Cardiac atrium fibroblast (primary cell): ENCODE measurements around a stretch of chr6.

DNA sequence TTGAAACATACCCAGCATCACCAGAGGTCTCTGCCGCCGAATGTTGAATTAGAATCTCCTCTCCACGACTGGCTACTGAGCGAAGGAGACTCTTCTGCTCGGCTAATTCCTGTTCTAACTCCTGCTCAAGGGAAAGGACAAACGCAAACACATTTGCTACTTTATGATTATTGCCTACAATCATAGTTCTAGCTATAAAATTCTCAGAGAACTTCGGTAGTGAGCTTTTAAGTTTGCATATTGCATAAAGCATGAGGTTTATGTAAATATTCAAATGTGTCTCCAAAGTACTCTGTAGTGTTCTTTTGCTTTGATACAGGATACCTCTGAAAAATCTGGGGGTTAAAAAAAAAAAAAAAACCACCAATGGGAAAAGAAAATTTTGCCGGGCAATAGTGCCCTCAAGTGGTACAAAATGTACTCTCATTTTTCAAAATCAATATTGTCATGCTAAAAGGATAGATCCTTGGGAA is 369.1 kb downstream of the SYNE1 start:
- RAMPAGE, long total RNA = no peak

GRCh38 chr6:152378791-152379136 is 258.4 kb downstream of the SYNE1 start:
- RAMPAGE, long total RNA = no peak

DNA sequence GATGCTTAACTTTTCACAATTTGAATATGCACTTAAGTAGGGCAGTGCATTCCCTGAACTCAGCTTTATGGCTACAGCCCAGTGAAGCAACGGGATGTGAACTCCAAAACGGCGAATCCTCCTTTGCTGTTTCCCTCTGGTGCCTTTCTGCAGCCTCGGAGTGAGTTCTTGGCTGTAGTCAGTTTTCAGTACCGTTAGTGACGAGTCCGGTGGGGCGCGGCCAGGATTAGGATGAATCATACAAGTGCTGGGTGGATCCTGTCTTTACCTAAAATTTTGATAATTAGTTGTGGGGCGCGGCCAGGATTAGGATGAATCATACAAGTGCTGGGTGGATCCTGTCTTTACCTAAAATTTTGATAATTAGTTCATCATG is 1.2 kb upstream of the FBXO5 start:
- RAMPAGE, long total RNA = no peak

- RAMPAGE, long total RNA = no peak
These were observed 182.9 kb upstream of the OPRM1 start for GRCh38 chr6:153856222-153856536.

DNA sequence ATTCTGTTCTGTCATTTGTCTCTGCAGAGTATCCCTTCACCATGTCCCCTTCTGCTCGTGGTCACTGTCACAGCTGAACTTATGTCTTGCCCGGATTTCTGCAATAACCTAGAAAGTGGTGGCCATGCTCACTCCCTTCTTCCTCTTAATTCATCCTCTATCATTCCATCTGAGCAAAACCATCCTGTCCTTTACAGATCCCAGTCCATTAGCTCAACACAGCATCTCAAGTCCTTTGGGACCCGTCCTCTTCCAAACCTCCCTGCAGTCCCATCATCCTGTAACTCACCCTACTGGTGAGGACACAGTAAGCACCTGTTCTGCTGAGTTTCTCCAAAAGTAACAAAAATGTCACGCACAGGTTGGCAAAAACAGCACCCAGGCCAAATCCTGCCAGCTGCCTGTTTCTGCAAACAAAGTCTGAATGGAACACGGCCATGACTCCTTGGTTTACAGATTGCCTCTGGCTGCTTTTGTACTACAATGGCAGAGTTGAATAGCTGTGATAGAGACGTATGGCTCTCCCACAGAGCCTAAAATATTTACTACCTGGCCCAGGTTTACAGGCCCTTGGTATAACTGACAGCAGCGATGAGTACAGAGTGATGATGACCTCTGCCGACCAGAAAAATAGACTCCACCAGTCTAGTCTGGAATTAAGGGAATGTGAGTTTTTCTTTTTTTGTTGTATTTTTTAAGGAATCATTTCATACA is 52.7 kb downstream of the CNKSR3 start:
- RAMPAGE, long total RNA = no peak

- RAMPAGE, long total RNA = no peak
These were observed 32.3 kb downstream of the CNKSR3 start for GRCh38 chr6:154477697-154479152.

- RAMPAGE, long total RNA = no peak
These were observed 38.4 kb downstream of the SCAF8 start for GRCh38 chr6:154771615-154772099.

- RAMPAGE, long total RNA = no peak
These were observed 75.0 kb downstream of the SCAF8 start for GRCh38 chr6:154807666-154809069.

DNA sequence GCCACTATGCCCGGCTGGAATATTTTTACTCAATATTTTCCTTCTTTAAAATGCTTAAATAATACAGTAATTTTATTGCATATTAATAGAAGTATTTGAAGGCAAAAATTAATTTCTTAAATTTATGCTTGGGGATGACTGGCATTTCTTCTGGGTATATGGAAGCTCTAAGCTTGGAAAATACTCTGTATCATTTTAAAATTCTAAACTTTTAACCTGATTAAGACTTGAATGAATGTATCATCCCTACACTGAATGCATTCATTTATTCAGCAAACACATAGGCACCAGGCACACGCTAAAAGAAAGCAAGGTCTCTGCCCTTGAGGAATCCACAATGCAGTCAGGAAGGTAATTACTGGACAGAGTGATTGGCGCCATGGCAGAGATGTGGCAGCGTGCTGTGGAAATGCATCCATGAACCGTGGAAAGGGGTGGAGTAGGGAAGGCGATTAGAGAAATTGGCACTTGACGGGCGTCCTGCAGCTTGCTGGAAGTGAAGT is 122.8 kb upstream of the TIAM2 start:
- RAMPAGE, long total RNA = no peak

DNA sequence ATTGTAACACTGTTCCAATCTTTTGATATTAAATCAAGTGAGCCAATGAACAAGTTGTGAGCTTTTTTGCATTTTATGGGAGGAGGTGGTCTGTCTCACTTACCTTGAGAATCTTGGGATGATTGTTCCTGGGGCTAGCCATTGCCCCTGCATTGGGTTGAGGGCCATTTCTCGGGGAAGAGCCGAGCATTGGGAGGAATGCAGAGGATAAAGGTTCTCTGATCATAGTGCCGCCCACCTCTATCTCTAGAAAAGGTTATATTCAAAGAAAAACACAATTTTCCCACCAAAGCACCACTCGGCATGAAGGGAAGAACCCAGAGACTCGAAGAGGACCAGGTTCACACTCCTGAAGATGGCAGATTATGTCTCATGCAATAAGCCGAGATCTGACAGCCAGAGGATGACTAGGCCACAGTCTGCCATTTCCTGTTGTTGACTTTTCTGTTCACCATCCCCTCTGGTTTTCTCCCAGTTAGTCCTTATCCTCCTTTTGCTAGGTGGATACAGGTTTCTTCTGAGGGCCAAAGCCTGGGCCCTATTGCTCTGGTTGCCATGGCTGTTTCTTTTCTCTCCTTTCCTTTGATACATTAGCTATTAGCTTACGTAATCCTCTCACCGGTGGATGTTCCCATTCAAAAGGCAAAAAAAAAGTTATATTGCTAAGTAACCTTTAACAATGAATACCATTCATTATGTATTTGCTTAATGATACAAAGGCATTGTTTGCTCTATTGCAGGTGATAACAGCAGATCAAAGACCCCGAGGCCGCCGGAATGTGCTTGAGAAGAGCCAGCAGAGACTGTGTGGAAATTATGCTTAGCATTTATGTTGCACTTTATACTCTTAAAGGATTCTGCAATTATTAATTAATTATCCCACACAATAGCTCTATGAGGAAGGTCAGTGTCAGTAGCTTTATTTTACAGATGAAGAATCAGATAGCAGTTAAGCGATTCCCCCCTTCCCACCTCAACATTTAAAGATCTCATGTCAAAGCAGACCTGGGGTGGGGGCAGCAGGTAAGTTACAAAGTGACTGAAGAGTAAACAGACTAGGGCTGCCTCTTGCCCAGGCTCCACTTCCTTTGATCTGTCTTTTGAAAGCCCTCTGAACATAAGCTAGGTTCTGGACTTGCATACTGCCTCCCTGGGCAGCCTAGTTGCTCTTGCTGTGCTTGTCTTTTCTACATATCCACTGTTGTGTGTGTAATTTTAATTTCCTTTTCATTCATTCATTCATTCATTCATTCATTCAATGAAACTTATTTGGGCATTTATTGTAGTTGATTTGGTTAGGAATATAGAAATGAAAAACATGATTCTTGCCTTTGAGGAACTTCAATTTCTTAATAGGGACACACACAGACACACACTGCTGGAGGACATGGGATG is 14.4 kb upstream of the TFB1M start:
- RAMPAGE, long total RNA = no peak

DNA sequence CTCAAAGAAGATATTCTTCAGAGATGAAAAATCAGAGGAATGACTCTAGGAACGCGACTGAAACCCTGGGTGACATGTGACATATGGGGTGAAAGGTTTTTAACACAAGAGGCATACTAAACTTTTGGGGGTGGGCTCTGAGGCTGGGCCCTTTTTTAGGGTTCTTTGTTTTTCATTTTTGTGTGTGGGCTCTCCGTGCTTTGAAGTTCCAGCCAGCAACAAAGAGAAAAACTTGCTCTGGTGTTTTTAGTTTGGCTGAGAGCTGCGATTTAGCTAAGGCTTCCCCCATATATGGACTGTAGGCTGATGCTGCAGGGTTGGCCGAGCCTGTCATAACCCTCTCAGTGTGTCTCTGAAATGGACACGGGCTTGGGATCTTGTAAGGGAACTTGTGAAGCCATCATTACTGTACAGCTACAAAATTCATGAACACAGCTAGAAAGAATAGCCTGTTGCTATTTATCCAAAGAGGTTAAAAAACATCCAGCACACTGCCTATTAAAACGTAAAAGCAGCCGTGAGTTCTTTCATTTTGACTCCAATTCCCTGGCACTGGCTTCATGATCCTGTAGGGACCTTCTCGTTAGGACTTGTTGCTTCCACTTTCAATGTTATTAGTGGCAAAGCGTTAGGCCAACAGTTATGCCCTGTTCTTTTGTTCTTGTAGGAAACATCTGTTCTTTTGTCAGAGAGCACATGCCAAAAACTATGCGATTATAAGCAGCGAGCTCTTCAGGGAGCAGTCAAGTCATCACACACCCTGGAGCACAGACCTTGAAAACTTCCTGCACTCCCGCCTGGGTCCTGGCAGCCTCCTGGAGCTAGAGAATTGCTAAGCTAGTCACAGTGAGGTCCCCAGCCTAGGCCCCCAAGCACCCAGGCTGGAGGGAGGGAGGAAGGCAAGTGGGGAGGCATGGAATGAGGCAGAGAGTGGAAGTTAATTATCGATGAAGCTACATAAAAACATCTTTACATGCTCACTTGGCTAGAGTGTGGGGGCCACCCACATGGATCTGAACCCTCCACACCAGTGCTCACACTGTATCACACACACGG is 609.7 kb upstream of the ARID1B start:
- RAMPAGE, long total RNA = no peak

DNA sequence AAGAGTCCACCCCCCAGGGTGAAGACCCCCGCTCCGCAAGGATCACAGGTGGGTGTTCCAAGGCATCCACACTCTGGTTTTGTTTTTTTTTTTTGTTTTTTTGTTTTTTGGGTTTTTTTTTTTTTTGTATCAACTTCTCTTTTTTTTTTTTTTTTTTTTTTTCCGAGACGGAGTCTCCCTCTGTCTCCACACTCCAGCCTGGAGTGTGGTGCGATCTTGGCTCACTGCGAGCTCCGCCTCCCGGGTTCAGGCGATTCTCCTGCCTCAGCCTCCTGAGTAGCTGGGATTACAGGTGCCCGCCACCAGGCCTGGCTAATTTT is 58.1 kb upstream of the ARID1B start:
- RAMPAGE, long total RNA = no peak

DNA sequence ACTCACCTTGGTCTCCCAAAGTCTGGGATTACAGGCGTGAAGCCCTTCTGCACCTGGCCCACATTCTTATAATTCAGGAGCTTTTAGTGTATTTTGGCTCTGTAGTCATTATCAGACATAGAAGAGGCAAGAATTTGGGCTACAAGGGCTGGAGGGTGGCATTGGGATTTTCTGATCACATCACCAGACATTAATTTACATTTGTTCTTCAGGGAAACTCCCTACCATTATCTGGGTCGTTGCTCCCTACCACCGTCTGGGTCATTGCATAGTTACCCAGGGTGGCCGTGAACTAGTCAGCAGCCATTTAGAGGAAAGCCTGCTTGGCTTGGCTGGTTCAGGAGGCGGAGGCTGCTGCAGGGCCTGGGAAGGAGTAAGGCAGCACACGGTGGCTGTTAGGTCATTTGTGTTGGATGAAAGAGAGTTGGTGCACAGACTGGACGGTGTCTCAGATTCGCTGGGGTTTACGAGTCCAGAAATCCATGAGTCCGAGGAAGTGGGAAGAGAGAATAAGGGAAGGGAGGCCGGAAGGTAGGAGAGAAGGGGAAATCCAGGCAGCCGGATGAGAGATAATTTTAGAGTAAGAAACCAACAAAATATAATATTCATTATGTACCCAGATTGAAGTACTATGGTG is 17.8 kb downstream of the ARID1B start:
- RAMPAGE, long total RNA = no peak

DNA sequence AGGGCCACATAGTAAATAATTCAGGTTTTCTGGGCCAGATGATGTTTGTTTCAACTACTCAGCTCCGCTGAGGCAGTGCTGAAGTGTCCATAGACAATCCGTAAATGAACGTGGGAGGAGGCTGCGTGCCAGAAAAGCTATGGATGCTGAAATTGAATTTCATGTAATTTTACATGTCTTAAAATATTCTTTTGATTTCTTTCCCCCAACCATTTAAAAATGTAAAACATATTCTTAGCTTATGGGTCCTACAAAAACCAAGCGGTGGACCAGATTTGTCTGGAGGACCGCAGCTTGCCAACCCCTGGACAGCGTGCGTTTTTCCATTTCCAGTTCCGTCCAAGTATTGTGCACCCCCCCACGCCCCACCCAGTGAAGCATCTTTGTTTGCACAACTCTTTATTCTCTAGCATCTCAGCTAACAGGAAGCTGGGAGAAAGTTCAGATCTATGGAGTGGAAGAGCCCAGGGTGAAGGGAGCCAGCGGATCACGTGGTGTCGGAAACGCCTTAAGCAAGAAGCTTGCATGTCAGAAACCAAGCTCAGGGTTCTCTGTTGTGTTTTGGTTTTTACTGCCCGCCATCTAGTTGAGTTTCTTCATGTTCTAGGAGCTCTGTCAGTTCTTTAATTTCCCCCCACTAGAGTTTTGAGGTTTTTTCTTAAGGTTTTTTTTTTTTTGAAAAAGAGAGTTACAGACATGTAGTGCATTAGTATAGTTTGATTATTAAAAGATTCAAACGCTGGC is 29.8 kb downstream of the ARID1B start:
- RAMPAGE, long total RNA = no peak

GRCh38 chr6:156980857-156981516 is 203.8 kb downstream of the ARID1B start:
- RAMPAGE, long total RNA = no peak

- RAMPAGE, long total RNA = no peak
These were observed 228.9 kb downstream of the ARID1B start for GRCh38 chr6:157005933-157006690.

DNA sequence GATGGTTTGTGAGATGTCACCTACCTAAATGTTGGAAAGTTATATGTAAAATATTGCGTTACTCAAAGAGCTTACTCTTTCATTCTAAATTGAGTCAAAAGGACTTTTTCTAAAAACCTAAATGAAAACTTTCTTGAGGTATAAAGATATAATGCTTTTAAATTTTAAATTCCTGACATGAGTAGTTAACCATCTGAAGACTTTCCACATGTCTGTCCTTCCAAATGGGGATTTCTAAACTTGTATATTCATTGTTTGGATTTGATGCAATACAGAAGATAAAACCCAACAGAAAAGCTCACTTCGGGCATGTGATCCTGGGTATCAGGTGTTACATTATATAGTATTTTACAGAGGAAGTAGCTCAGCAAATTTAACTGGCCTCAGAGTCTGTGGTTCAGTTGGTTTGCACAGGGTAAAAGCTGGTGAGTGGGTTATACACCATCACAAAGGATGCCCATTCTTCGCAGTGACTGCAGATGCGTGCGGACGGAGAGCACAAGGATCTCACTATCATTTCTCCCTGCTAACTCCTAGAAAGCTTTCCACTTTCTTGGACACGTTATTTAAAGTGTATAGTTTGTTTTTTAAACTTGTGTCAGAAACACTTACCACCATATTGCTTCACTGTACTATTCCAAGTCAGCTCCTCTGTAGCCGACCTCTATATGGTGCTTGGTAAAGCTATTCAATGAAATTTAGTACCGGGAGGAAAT is 236.7 kb downstream of the TMEM242 start:
- RAMPAGE, long total RNA = no peak

- RAMPAGE, long total RNA = no peak
These were observed 79.2 kb downstream of the TMEM242 start for GRCh38 chr6:157244074-157244607.

GRCh38 chr6:157756648-157757382 is 66.2 kb upstream of the SNX9 start:
- RAMPAGE, long total RNA = no peak

- RAMPAGE, long total RNA = no peak
These were observed 64.5 kb upstream of the SNX9 start for GRCh38 chr6:157758218-157759191.